Metanephros (tissue), 2 donors: ENCODE results near the gene SIM2.

- RAMPAGE, long total RNA, result no peak
These were observed 173.3 kb downstream of the SETD4 start for GRCh38 chr21:35886870-35887520.

GRCh38 chr21:35922562-35923120 is 137.7 kb downstream of the SETD4 start:
- RAMPAGE, long total RNA, result no peak

DNA sequence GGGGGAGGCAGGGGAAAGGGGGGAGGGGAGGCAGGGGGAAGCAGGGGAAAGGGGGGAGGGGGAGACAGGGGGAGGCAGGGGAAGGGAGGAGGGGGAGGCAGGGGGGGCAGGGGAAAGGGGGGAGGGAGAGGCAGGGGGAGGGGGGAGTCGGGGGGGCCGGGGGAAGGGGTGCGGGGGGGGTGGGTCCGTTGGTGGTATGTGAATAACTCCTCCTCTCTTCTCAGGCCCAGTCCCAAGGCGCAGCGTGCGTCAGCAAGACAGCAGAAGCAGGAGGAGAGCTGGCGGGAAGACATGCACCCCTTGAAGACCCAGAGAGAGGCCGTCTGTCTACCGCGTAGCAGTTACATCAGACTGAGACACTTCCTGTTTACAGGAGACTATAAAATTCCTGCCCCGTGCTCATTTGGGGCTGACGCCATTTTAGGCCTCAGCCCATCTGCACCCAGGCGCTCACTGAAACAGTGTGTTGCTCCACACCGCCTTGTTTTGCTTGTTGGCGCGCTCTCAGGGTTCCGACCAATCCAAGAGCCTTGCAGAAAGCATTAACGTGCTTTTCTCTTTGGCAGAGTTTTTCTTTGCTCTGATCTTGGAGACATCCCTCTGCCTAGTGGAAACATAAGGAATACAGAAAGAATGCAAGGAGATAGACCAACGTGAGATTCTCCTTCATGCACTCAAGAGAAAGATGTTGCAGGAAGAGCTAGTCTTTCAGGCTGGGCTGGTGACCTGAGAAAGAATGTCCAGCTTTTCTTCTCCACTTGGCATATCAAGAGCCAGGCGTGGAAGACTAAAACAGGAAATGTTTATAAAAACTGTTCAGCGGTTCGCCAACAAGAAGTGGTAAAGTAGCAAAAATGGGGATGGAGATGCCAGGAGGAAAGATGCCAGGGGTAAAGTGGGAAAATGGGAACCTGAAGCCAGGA is 55.2 kb downstream of the SETD4 start:
- RAMPAGE, long total RNA, result no peak

- RAMPAGE, long total RNA, result no peak
These were observed 3.2 kb downstream of the CBR1 start for GRCh38 chr21:36072781-36073721.

DNA sequence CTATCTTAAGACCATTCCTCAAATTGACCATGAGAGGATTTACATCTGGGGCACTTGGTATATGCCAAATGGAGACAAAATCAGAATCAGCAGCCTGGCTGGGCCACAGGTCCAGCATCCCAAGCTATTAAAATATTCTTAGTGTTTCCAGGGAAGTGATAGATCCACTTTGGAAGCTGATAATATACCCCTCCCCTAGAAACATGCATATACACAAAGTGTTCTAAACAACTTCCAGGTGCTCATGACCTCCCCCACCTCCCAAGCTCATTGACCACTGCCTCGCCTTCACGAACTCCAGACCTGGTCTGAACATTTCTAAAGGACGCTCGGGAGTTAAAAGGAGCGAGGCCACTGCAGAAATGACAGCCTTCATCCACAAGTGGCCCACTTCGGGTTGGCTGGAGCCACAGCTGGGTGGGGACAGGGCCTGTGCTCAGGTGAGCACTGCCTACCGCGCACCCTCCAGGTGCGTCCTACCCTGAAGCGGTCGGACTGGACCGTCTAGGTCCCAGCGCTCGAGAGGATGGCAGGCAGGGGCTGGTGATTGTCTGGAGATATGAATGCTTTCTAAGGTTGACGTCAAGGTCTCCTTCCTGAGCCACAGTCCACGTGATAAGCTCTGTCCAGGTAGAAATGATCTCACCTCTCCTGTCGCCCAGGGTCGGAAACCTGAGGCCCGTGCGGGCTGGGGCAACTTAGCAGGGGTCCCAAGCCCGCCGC is 1.2 kb upstream of the DOP1B start:
- RAMPAGE, long total RNA, result no peak

DNA sequence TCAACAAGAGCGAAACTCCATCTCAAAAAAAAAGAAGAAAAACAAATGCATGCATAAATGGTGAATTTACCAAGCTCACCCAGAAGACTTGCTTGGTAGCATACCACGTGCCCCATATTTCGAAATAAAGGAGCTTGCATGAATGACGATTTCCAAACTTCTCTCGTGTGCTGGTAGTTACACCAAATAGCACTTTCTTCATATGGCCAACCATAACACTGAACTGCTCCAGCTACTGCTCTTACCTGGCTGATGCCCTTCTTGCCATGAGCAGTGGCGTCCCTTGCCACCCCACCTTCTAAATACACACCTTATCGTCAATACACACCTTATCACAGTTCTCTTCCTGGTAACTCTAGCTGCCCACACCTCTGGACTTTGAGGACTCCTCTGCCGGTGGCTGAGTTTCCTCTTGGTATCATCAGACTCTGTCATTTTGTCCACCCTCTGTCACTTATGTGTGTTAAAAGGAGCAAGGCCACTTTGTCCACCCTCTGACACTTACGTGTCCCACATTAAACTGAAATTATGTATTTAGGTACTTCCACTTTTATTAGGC is 2.9 kb downstream of the DOP1B start:
- RAMPAGE, long total RNA, result no peak

- RAMPAGE, long total RNA, result no peak
These were observed 34.0 kb downstream of the DOP1B start for GRCh38 chr21:36190591-36191113.

DNA sequence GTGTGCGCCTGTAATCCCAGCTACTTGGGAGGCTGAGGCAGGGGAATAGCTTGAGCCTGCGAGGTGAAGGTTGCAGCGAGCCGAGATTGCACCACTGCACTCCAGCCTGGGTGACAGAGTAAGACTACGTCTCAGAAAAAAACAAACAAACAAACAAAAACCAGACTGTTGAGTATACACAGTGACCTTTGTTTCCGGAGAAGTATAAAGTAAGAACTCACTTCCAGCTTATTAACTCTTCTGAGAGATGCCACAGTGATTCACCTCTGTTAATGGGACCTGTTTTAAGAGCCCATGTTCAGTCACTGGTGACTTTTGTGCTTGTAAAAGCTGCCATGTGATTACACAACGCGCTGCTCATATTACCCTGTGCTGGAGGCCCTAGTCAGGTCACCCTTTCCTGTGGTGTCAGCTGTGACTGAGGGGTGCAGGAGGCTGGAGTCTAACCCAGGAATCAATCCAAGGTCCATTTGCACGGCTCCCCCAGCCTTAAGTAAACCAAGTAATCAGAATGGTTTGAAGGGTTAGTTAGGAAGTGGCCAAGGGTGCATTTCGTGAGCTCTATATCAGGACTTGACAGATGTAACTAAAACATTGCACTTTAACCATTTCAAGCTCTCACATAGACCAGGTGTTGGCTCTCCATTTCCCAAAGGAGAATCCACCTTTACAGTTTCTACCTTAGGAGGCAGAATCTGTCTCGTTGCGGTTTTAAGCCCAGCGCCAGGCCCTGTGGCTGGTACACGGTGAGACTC is 45.6 kb downstream of the DOP1B start:
- RAMPAGE, long total RNA, result no peak

DNA sequence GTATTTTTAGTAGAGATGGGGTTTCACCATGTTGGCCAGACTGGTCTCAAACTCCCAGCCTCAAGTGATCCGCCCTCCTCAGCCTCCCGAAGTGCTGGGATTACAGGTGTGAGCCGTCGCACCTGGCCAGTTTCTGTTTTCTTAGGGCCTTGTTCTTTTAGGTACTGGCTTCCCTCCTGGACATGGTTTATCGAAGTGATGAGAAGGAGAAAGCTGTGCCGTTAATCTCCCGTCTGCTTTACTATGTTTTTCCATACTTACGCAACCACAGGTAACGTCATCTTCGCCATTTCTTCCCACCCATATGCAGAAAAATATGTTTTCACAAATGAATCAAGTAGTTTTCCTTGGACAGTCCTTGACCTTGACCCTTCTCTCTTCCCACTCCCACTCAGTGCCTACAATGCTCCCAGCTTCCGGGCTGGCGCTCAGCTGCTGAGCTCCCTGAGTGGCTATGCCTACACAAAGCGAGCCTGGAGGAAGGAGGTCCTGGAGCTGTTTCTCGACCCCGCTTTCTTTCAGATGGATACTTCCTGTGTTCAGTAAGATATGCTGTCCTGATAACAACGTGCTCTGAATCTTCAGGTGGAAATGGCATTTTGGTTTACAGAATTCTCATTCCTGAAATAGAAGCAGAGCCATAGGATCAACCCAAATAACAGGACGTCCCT is 42.0 kb upstream of the MORC3 start:
- RAMPAGE, long total RNA, result no peak

- RAMPAGE, long total RNA, result no peak
These were observed 1.2 kb downstream of the MORC3 start for GRCh38 chr21:36321272-36321487.

GRCh38 chr21:36321488-36322206 is 1.6 kb downstream of the MORC3 start:
- RAMPAGE, long total RNA, result no peak

DNA sequence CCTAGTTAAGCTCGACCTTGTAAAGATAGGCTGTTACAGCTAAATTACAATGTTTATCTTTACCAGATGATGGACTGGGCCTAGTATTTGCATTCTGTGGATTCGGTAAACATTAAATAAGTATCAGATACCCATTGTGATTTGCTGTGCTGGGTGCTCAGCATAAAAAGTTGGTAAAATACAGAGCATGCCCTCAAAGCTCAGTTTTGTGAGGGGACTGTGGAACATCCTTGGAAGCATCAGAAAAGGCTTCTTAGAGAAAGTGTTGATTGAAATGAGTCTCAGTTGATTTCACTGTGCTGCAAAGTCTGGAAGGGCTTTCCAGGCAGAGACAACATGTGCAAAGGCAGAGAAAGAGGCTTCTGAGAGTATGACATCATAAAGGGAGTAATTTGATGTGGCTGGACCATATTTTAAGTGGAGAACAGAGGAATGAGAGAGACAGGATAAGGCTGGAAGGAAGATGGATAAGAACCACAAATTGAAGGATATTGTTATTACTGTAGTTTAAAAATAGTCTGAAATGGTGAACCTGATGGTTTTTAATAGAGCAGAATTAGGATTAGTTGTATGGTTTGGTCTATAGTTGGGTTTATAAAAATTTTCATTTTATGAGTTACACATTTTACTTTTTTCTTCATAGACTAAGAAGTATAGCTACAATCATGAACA is 27.6 kb downstream of the MORC3 start:
- RAMPAGE, long total RNA, result no peak

GRCh38 chr21:36698577-36699676 is at the start of gene SIM2:
Gene SIM2 (plus strand): TSS chr21:36699115.
- RAMPAGE, long total RNA, result no peak

DNA sequence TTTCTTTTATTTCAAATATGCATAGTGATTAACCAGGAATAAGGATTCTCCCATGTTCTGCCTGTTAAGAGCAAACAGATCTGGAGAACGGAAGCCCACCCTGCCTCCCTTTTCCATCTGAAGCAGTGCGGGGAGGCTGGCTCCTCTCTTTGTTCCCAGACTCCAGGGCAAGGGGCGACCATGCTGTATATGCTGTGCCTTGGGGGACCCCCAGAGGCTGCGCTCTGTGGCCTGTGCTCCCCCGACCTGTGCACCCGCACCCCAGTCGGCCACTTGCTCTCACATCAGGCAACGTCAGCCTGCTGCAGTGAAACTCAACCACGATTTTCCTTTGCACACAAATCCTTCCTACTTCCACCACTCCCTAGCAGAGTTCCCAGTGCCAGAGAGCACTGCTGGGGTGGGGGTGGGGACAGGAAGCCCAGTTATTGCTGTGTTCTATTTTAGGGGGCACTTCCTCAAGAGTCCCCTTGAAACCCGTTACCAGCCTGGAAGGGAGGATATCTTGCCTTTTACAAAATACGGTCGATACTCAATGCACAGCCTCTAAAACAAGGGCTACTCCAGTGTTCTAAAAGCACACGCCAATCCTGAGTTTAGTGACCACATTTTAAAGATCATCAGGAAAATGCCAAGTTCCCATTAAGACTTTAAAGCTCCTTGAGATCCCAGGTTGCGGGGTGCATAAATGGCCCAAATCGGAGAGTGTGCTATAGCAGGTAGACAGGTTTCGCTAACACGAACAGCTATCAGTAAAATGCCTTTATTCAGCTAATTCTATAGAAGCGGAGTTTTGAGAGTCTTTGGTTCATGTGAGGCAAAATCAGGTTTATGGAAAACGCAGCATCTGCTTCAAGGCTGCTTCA is 52.6 kb downstream of the SIM2 start:
- RAMPAGE, long total RNA, result no peak

DNA sequence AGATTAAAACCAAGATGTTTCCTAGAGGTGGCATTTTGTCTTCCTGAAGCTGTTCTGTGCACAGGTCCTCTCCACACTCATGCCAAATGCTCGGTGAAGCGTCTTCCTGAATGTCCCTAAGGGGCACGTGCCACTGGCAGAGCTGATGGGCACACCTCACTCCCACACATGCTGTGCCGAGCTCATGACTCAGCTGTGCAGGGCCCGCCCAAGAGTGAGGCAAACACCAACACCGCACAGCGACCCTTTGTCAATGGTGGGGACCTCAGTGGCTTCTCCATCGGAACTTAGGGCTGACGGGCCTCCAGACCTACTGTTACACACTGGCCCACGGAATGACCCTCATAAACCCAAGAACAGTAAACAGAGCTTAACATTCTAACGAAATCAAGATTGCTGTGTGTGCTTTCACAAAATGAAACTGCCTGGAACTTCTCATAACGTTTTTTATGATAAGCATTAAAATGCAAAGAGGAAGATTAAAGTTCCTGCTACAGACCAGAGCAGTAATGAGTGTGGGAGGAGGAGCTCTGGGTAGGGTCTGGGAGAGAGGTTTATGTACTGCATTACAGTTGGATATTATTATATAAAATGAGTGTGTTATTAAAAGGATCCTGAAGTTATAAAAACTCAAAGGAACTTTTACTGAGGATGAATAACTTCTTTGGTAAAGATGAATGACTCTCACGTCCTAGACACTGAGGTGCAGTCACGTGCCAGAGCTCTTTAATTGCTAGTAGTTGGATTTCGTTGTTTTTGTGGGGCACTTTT is 89.4 kb downstream of the SIM2 start:
- RAMPAGE, long total RNA, result no peak

- RAMPAGE, long total RNA, result no peak
These were observed 11.8 kb upstream of the RIPPLY3 start for GRCh38 chr21:36994518-36995230.

DNA sequence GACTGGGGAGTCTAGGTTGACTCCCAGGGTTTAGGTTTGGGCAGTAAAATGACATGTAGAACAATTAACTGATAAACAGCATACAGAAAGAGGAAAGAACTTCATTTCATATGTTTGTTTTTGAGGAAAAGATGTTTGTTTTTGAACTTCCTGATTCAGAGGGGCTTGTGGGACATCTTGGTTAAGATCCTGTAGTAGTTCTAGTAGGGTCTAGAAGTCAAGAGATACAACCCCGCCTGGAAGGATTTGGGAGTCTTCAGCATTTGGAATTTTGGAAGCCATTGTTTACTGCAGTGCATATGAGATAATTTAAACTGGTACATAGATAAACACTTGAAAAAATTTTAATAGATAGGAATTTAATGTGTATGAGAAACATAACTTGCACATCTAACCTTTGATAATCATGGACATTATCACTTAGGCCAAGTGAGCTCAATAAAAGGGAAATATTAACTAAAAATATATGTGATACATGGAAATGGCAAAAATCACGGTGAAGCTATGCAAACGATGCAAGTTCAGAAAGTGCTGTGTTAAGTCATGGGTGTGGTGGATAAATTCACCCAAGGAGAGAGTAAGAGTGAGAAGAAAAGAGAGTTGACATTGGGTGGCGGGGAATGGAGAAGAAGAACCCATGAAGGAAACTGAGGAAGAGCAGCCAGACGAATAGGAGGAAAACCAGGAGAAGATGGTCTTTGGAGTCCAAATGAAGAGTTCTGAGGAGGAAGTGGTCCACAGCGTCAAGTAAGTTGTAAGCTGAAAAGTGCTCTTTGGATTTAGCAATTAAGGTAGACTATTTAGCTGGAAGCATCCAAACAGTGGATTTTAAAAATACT is 10.8 kb downstream of the TTC3 start:
- RAMPAGE, long total RNA, result no peak

DNA sequence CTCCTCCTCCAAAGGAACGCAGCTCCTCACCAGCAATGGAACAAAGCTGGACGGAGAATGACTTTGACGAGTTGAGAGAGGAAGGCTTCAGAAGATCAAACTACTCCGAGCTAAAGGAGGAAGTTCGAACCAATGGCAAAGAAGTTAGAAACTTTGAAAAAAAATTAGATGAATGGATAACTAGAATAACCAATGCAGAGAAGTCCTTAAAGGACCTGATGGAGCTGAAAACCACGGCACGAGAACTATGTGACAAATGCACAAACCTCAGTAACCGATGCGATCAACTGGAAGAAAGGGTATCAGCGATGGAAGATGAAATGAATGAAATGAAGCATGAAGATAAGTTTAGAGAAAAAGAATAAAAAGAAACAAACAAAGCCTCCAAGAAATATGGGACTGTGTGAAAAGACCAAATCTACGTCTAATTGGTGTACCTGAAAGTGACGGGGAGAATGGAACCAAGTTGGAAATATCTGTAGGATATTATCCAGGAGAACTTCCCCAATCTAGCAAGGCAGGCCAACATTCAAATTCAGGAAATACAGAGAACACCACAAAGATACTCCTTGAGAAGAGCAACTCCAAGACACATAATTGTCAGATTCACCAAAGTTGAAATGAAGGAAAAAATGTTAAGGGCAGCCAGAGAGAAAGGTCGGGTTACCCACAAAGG is 37.2 kb downstream of the TTC3 start:
- RAMPAGE, long total RNA, result no peak

DNA sequence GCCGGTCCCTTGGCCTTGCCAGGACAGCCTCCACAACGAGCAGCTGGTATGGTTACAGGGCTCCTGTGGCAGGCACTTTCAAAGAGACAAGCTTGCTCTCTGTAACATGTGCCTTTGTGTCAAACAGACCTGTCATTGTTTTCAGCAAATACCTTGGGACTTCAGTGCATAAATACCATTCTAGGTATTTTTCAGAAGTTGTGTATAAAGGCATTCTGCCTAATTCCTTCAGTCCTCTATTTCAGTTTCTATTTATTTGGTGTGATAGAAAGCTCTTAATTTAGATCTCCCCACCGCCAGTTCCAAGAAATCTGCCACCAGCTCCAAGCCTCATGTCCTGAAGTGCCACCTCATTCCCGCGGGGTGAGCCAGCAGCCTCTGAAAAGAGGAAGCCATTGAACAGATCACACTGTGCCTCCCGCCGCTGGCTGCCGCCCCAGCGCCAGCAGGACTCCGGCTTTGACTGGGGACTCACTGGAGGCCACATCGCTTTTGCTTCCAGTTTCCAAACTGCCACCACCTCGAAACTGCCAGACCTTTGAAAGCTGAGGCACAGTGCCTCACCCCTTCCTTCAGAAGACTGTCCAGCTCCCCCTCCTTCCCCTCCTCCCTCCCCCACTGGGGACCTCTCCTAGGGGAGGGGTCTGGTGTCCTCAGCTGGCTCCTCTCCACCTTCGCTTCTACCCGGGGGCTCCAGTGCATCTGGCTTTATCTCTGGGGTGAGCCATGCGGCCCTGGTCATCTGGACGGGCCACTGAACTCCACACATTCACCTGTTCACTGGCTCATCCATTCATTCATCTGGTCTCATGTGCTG is 59.1 kb downstream of the VPS26C start:
- RAMPAGE, long total RNA, result no peak

DNA sequence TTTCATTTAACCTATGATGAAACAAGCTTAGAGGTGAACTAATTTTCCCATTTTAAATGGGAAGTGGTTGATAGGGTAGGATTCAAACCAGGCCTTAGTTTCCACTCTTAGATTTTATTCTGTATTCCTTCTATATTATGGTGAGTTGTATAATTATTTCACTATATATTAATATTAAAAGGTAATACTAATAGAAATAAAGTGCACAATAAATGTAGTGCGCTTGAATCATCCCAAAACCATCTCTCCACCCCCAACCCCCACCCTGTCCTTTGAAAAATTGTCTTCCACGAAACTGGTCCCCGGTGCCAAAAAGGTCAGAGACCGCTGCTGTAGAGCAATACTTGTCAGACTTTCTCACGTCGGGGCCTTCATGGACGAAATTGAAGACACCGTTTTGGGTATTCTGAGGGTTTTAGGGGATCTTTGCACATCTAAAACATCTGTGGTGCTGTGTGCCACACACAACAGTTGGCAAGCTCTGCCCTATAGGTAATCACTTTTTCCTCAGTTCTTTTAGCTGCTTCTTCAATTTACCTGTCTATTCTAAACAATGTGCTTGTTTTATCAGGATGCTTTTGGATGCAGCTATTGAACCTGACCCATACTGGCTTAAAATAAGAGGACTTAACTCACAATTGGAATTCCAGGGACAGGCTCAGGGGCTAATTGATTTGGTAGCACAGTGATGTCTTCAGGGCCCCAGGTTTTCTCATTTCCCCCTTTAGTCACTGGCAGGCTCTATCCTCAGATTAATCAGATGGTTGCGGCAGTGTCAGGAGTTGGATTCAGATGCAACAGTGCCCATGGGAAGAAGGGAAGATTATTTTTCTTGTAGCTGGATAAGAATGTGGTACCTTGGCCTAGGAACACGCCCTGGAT is 19.7 kb downstream of the DYRK1A start:
- RAMPAGE, long total RNA, result no peak